Hair follicular keratinocyte (primary cell): ENCODE results near the gene NCMAP.

- RAMPAGE, long total RNA: no peak
Observed at GRCh38 chr1:23523974-23524636, 6.9 kb downstream of the E2F2 start.

DNA sequence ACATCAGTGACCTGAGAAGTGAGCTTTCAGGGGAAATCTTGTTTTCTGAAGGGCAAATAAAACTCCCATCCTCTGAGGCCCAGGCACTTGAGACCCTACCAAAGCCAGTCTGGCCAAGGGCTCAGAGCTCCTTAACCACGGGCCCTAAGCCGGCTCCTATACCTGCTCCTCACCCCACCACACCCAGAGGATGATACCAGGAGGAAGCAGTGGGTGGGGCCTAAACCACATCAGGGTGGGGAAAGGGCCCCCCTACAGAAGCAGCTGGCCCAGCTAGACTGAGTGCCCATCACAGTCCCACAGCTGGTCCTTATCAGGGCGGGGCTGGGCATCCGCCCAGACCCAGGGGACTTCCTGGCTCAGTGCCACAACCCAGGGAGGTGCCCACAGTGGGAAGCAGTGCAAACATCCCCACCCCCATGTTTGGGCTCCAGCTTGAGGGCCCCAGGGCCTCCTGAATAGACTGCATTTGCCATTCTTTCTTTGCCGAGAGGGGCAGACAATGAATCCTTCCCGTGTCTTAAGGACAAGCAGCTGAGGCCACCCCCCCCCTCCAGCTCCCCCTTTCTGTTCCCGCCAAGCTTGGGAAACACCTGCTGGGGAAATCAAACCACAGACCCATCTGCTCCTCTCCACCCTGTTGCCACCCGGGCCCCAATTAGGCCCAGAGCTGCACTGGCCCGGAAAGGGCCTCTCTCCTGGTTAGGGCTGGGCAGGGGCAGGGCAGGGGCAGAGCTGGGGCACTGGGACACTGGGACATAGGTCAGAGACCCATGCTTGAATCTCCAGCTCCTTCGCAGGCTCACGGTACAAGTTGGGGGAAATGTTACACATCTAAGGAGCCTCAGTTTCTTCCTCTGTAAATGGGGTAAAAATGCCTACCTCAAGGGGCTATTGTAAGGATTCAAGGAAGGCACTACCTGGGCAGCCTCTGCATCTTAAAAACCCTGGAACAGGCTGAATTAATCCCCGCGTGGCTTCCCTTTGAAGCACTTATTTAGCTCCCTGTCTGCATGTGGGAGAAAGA lies 6.1 kb downstream of the E2F2 start:
- RAMPAGE, long total RNA: no peak

DNA sequence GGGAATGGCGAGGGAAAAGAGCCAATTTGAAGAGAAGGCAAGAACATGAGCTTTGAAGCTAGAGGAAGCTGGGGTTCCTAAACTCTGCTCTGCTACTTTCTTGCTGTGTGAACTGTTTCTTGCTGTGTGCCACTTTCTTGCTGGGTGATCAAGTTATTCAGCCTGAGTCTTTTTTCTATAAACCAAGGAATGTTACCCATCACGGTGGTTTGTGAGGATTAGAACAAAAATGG lies 3.7 kb downstream of the ID3 start:
- RAMPAGE, long total RNA: no peak

- RAMPAGE, long total RNA: no peak
Observed at GRCh38 chr1:23590352-23590866, 31.1 kb upstream of the ID3 start.

DNA sequence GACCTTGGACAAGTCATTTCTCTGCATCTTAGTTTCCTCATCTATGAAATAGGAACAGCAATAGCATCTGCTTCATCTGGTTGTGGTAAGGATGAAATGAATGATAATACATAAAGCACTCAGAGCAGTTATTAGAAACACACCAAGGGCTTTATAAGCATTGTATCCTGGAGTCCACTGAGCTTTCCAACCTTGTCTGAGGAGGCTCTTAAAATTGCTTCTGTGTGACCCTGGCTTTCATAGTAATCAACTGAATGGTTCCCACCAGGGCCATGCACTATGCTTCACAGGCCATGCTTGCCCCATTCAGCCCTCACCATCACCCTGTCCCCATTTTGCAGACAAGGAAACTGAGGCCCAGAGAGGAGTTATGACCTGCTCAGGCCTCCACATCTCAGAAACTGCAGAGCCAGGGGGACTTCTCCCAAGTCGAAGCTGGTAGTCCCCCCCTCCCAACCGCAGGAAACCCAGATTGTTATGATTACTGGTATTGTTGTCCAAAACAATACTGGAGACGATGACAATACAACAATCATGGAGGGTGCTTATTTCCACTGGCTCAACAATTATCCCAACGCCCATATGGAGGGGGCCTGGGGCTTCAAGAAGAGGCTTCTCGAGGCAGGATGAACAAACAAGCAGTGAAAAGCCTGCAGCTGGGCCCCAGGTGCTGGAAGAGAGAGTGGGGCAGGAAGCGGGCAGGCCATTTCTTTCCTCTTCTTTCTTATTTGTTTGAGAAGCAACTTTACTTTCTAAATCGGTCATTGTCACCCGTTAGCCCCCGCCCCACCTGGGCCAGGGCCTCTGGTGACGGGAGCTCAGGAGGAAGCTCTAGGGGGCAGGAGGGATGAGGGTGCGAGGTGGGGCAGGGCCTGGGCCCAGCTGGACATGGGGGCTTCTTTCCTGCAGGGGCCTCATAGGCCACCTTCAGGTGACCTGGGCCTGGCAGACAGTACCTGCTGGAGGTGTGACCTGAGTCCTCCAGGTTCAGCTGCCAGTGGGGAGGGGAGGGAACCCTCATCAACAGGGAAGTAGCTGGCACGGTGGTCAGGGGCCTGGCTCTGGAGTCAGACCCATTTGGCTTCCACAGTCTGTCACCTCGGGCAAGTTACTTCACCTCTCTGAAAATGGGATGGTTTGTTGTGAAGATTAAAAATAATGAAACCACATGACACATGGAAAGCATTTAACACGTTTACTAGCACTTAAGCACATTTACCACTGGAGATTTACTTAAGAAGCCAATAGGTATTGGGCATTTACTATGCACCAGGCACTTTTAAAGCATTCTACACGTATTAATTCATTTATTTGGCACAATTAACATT lies 53.7 kb upstream of the ID3 start:
- RAMPAGE, long total RNA: no peak

DNA sequence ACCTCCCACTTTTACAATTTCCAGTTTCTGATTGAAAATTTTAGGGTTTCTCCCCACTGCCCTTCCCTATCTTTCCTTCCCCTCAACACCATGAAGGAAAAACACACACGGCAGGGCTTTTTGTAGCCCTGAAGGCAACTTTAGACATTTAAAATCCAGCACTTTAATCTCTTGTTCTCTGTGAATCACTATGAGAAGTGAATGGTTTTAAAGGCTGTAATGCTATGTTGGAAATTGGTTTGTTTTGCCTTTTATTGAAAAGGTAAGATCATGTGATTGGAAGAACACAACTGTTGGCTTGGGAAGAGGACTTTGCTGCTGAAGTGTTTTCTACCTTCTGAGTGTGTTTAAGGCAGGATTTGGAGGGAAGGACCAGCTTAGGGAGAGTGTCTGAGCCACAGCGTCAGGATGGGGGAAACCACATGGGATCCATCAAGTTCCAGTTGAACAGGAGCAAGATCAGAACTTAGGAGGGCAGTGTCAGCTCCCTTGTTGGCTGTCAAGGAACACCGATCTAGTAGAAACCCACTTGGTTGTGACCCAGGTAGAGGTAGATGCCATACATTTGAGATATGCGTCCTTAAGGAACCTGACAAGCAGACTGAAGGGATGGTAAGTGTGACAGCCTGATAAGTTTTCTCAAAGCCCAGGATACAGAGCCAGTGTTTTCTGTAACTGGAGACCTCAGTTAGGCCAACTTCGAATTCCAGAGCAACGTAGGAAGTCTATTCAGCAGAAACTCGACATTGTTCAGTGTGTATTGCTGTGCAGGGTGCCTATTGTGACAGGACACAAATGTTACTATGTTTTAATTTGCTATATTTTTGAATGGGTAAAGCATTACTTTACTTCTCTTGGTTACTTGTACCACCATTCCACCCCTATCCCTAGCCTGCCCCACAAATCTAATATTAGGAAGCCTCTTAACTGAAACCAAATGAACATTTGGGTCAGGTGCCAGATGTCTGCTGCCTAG lies 17.4 kb downstream of the ELOA start:
- RAMPAGE, long total RNA: no peak

- RAMPAGE, long total RNA: no peak
Observed at GRCh38 chr1:23797896-23799261, 2.2 kb downstream of the GALE start.

DNA sequence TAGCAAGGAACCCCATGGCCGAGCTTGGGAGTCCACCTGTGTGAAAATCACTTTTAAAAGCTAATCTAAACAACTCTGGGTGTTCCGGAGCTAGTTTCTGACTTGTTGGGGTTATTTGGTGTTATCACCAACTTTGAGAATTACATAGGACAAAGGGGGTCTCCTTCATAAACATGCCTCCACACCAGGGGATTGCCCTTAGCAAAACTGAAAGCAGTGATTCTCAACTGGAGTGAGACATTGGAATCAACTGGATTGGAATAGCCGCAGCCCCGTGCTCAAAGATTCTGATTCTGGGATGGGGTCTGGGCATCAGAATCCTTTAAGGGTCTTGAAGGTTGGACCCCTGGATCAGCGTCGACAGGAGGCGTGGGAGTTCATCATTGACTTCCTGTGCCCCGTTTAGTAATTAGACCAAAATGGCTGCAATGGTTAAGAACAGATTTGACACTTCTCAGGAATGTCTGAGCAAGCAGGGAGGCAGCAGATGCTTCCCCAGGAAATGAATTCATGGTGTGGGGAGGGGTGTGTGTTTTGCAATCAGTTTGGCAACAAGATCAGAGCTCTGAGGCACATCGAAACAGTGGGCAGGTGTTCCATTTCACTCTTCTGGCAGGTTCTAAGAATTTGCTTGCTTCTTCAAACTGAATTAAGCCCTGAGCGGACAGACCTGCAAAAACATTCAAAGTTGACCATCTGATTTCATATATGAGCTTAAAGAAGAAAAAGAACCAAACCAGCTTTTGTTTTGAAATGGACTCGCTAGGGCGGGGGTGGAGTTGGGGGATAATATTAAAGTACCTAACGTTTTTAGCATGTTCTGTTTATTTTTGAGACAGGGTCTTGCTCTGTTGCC lies 4.6 kb upstream of the PNRC2 start:
- RAMPAGE, long total RNA: no peak

- RAMPAGE, long total RNA: no peak
Observed at GRCh38 chr1:24031348-24031637, 51.2 kb upstream of the SRSF10 start.

- RAMPAGE, long total RNA: no peak
Observed at GRCh38 chr1:24107747-24108288, 4.1 kb downstream of the MYOM3 start.

GRCh38 chr1:24110771-24111269 lies 1.1 kb downstream of the MYOM3 start:
- RAMPAGE, long total RNA: no peak

GRCh38 chr1:24118278-24119012 lies 6.5 kb upstream of the MYOM3 start:
- RAMPAGE, long total RNA: no peak

DNA sequence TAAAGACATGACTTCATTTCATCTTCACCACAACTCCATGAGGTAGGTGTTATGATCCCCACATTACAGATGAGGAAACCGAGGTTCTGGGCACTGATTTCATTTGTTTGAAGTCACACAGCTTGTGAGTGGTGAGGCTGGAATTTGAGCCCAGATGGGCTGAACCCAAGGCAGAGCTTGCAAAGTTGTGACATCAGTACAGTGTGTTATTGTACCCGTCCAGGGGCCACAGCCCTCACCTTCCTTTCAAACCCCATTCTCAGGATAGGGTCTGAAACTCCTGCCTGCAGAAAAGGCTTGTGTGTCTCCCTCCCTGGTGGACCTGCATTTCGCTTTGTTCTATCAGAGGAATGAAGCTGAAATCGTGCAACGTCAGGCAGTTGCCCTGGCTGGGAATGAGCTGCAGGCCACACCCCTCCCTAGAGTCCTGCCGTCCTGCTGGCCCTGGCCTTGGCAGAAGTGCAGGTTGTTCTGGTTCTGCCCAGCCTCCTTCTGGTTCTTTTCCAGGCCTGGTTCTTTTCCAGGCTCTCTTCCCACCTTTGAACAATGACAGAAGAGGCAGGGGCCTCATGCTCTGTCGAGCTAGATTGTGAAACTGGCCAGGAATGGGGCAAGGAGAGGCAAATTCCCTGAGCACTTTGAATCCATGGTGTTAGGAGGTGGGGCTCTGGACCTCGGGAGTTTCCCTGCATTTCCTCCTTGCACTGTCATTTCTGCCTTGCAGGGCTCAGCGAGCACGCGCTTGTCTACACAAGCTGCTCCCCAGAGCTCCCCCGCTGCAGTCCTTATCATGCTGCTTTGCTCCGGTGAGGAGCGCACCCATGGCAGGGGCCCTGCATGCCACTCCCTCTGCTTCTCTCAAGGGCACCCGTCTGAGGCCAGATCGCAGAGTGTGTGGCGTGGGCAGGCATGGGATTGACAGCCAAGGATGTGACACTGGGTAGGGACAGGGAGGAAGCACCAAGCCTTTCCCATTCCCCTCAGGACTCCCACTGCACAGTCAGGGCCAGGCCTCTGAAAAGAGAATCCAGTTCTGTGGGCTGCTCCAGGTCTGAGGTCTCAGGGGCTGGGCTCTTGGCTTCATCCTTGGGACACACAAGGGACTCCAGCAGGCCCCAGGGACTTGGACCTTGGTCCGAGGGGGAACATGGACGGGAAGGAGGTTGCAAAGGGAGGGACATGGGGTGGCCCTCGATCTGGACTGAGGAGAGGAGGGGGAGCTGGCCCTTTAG lies 8.3 kb upstream of the MYOM3 start:
- RAMPAGE, long total RNA: no peak

DNA sequence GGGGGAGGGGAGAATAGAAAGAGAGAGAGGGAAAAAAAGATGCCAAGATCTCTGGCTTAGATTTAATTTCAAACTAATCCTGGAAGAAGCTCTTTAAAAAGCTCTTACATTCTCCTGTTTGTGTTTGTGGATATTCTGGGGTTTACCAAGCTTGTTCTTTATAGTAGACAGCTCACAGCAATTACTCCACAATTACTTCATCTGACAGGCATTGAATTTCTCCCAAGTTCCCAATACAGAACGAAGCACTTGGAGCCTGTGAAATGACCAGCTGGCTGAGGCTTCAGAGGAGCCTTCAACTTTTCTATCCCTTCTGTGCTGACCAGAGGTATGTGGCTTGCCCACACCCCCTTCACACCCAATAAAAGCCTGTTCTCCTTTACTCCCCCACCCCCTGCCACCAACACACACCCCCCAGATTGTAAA lies 950 bp upstream of the GRHL3 start:
- RAMPAGE, long total RNA: no peak

DNA sequence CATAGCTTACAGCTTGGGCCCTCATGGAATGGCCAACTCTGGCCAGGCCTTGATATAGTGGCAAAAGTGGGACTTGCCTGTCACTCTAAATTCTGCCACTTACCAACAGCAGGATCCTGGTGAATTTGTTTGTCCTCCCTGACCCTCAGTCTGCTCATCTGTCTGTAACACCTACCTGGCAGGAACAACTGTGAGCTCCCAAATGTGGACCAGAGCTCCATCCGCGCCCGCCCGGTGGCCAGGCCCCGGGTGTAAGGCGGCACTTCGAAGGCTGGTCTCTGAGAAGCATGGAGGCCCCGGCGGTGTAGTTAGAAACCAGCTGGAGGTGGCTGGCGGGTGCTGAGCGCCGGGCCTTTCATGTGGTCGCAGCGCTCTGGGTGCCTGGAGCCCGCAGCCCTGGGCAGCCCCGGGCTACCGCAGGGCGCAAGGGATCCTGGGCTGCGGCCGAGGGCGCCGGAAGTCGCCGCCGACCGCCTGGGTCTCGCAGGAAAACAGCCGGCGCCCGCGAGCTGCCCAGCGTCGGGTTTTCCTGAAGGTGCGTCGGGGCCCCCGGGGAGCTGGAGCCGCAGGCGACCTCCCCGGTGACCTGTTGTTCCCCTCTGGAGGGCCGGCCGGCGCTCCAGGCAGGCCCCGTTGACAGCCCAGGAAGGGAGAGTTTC lies 2.5 kb downstream of the GRHL3 start:
- RAMPAGE, long total RNA: no peak

GRCh38 chr1:24426611-24426873 lies 10.9 kb downstream of the NIPAL3 start:
- RAMPAGE, long total RNA: no peak

GRCh38 chr1:24555821-24556405 lies at the start of gene NCMAP:
TSS of gene NCMAP (plus strand) at chr1:24556087.
- RAMPAGE, long total RNA: no peak

- RAMPAGE, long total RNA: no peak
Observed at GRCh38 chr1:24589371-24589715, 33.5 kb downstream of the NCMAP start.

- RAMPAGE, long total RNA: no peak
Observed at GRCh38 chr1:24748523-24749101, 3.4 kb downstream of the CLIC4 start.

DNA sequence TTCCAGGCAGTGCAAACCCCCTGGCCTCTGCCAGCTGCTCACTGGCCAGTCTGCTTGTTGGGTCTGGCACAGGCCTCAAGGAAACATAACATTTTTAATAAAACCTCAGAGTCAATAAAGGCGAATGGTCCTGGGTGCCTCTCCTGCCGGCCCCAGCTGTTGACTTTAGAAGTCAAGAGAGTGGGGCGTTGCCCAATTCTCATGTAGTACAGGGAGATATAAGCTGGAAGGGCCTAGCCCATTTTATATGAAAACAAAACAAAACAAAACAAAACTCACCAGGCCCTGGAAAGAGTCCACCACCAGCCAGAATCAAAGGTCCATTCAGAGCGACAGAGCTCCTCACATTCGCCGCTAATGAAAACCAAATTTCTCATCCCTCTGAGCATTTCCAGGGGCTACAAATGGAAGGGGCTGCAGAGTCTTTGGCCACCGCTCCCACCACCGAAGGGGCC lies 36.5 kb downstream of the RUNX3 start:
- RAMPAGE, long total RNA: no peak